Measurements from ENCODE around the genes PTRH1, SPTAN1 and ZDHHC12.

DNA sequence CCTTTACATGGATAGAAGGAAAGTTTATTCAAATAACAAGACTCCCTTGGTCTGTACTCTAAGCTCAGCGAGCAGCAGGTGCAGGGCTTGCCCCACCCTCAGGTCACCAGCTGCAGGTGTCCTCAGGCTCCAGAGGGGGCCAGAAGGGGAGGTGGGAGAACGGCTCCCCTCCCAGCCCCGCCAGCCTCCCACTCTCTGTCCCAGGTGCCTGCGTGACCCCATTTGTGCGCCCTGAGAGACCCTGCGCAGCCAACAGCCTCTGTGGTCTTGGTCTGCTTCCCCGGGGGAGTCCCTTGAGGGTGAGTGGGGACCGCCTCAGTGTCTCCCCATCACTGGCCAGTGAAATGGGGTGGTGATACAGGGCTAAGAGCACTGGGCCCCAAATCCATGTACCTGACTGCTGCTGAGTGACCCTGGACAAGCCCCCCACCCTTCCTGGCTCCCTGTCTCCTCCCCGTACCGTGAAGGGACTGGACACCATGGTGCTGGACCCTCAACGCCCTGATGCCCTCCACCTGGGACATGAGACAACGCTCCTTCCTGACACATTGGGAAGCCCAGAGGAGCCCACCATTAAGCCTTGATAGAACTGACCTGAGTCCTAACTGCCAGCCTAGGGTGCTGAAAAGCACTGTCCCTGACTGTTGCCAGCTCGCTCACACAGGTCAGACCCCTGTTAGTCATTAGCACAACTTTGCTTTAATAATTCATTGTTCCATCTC is 19.0 kb downstream of the NIBAN2 start:
- PRO-cap, 3 experiments, result no peak in any of the 3 experiments

DNA sequence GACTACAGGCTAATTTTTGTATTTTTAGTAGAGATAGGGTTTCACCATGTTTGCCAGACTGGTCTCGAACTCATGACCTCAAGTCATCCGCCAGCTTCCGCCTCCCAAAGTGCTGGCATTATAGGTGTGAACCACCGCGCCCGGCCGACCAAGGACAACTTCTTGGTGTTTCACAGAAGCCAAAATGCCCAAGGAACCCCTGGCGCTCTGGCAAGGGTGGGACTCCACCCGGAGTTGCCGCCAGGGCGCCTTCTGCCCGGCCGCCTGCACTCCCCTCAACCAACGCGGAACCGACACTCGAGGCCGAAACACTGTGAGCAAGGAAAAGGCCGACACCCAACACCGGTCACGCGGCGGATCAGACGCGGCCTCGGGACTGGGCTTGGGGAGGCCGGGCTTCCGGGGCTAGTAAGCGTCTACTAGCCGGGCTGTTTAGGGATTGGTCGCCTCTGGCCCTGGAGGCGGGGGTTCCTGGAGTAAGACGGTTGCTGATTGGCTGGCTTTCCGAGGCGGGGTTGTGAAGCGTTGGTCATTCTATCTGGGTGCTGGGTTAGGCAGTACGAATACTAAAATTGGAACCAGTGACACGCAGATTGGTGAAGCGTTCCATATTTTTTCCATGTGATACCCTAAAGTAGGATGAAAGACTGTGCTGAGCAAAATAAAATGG is 7.6 kb upstream of the CFAP157 start:
- PRO-cap, 3 experiments, result peak in 3 of 3 experiments; most common plus-strand start position 557 of the sequence (in 2); most common minus-strand start position 378 of the sequence (in 3)

DNA sequence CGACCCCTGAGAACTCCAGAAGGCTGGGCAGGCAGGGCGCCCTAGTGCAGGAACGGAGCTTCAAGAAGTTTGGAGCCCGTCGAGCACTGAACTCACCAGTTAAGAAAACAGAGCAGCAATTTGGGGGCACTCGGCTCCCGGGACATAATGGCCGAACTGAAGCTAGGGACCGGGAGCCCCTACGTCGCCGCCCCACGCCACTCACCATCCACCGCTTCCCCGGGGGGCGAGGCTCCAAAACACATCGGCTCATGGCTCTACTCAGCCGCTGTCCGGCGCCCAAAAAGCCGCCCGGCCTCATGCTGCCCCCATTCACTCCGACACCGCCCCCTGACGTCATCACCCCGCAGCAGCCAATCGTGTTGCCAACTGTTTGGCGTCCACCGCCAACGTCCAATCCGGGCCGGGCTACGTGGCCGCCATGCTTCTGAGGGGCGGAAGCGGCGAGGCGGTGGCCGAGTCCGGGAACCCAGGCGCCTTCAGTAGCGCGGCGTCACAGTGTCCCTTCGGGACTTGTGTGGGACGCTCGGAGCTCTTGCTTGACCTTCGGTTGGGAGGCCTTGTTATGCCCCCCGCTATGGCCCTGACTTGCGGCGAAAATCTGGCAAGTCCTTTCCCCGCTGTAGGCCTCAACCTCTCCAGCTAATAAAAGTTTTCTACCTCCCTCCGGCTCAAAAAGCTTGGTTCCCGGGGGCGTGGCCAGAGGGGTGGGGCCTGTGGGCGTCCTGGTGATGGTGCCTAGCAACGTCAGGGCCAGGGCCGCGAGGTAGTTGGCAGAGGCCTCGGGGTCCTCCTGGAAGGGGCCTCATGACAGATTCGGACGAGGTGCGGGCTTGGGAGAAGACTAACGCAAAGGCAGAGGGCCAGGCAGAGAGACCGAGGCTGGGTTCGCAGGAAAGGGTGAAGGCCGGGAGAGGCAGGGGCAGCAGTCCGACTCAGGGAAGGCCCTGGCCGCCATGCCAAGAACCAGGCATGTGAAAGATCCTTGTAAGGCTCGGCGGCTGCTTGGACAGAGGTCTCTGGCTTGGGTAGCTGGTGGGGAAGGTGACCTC is at the start of gene PTRH1:
Gene PTRH1, minus strand, starts transcription at position 325 of the 1,052 bp plus-strand sequence.
- PRO-cap, 3 experiments, result peak in 3 of 3 experiments; most common plus-strand start position 446 of the sequence (in 3); most common minus-strand start position 322 of the sequence (in 3)

DNA sequence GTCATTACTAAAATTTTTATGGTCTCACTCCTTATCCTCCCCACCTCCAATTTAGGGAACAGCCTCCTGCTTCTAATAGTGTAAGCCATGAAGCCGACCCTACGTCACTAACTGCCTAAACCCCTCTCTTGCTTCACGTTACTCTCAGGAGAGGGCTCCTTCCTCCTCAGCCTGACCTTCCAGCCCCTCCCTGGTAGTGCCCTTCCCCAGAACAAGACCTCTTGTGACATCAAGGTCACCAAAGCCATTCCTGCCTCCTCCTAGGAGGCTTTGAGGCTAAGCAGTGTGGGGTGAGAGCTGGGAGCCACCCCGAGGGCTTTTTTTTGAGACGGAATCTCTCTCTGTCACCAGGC is 2.2 kb upstream of the CDK9 start:
- PRO-cap, 3 experiments, result no peak in any of the 3 experiments

DNA sequence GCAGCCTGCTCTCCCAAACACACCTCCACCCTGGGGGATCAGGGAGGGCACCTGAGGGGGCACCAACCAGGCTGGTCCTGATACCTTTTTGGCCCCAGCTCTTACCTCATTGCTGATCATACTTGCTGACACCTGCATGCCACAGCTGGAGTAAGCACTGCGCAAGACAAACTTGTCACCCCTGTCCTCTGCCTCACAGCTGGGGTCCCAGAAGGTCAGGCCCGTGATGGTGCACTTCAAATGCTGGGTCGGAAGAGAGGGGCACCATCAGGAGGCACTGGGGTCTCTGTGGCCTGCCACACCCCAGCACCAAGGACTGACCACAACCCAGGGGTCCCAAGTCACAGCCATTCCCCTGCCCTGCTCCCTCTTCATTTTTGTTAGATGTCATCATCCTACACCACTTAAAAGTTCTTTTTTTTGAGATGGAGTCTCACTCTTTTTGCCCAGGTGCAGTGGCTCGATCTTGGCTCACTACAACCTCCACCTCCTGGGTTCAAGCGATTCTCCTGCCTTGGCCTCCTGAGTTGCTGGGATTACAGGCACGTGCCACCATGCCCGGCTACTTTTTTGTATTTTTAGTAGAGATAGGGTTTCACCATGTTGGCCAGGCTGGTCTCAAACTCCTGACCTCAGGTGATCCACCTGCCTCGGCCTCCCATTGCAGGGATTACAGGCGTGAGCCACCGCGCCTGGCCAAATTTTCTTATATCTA is 17.3 kb downstream of the FPGS start:
- PRO-cap, 3 experiments, result no peak in any of the 3 experiments

DNA sequence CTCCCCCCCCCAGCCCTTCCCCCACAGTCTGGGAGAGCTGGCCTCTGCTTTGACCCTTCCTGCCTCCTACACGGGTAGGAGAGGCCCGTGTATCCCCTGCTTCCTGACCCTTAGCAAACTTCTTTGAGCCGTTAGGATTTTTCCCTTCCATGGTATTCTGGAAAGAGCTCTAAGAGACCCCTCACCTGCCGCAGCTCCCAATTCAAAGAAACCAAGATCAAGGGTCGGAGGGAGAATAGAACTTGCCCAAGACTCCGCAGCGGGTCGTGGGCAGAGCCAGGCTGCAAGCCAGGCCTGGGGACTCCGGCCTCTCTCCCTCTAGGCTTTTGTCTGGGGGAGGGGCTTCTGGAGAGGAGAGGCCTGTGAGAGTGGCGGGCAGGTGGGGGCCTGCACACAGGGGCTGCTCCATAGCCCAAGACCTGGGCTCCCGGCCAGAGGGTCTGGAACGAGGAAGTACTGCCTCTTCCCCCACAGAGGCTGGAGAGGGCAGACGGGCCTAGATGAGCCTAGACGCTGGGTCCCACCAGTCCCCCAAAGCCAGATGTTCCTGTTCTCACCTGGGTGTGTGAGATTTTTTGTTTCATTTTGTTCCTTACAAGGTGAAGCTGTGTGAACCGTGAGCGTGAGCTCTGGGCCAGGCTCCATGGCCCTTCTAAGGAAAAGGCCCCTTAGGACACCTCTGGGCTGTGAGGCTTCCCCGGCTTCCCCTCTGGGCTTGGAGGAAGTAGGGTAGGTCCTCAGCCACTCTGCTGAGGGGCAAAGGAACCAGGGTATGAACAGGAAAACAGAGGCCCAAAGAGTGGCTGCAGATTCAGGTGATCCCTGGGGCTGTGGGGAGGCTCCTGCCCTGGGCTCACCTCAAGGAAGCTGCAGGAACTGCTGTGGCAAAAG is 5.2 kb upstream of the ST6GALNAC6 start:
- PRO-cap, 3 experiments, result peak in 1 of 3 experiments; most common plus-strand start position 473 of the sequence (in 1); most common minus-strand start position 312 of the sequence (in 1)

GRCh38 chr9:127936356-127936797 is 1.3 kb downstream of the DPM2 start:
- PRO-cap, 3 experiments, result no peak in any of the 3 experiments

DNA sequence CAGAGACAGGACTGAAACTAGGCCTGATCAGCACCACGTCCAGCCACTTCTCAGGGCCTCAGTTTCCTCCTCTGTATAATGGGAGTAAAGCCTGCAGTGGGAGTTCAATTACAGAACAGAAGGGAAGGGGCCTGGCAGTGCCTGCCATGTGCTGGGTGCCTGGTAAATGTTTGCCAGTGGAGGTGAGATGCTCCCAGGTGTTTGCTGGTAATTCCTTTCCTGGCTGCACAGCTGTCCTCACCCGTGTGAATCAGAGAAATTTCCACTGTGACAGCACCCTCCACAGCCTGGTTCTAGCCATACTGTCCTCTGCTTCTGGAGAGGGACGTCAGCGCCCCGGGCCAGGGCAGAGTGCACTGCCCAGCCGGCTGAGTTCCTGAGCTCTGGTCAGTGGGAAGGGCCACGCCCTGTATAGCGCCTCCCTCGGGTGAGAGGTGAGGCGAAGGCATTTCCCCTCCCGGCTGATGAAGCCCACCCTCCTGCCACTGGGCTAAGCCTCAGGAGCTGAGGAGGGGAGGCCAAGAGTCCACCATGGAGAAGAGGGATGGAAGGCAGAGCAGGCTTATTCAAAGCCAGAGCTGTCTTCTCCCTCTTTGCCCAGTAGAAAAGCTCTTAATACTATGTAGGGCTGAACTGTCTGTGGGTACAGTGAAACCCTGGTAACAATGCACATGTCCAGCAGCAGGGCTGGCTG is 14.4 kb upstream of the DPM2 start:
- PRO-cap, 3 experiments, result no peak in any of the 3 experiments

DNA sequence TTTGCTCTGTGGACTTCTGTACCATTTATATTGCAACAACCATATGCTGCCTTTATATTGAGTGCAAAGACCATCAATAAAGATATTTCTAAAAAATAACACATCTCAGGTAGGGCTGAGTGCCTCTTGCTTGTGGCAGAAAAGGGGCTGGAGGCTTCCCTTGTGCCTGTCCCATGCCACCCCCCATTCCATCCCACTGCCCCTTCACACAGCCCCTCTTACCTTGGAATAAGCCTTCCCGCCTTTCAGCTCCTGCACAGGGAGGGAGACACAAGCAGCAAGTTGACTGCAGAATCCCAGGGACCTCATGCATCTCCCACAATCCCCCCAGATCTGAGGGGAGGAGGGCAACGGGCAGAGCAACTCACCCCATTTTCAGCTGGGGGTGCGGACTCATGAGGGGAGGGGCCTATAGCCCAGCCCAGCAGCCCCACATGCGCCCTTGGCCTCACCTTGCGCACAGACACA is 15.7 kb upstream of the DPM2 start:
- PRO-cap, 3 experiments, result no peak in any of the 3 experiments

- PRO-cap, 3 experiments, result no peak in any of the 3 experiments
Observed at GRCh38 chr9:128024639-128025058, 42.5 kb downstream of the NAIF1 start.

DNA sequence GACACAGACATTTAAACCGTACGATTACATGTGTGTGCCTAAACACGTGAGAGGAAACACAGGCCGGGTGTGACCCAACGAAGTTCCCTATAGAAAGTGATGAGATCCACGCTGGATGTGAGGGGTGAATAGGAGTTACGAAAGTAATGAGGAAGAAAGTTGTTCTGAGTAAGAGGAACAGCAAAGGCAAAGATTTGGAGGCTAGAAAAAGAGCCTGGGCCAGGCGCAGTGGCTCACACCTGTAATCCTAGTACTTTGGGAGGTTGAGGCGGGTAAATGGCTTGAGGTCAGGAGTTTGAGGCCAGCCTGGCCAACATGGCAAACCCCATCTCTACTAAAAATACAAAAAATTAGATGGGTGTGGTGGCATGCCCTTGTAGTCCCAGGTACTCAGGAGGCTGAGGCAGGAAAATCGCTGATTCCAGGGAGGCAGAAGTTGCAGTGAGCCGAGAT is 13.4 kb downstream of the NAIF1 start:
- PRO-cap, 3 experiments, result no peak in any of the 3 experiments

GRCh38 chr9:128102157-128102533 is 25.4 kb downstream of the PTGES2 start:
- PRO-cap, 3 experiments, result no peak in any of the 3 experiments

DNA sequence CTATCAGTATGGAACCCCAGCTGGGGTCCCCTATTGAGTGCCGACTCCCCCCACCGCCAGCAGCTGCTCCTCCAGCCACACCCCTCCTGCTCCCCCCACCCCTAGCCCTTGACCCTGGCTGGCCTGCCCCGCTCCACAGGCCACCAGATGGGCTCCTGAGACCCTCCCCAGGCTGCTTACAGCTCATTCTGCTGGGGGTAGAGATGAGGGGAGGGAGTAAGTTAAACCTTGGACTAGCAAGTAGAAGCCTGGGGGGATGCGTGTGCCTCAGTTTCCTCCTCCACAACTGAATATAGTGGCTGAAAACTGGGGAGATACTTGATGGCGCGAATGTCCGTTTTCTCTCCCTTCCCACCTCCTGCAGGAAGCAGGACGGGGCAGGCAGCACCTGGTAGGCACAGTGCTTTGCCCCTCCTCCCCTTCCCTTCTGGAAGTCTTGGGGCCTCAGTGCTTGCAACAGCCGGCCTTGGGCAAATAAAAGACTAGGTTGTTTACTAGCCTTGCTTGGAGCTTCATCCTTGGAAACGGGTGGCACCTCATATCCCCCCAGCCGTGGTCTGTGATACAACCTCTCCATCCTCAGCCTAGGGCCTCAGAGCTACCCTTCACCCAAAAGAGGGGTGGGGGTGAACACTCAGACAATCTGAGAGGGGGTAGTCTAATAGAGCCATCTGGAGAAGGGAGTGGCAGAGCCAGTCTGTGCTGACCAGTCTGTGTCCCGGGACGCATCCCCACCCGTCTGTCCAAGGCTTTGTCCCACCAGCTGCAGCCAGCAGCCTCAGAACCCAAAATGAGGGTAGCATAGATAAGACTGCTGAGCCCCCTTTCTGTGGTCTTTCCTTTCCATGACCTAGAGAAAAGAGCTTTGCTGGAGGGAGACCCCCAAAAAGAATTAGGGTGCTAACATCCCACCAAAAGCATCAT is 19.3 kb downstream of the URM1 start:
- PRO-cap, 3 experiments, result no peak in any of the 3 experiments

GRCh38 chr9:128408796-128409296 is 11.8 kb upstream of the CERCAM start:
- PRO-cap, 3 experiments, result no peak in any of the 3 experiments

- PRO-cap, 3 experiments, result peak in 3 of 3 experiments; most common plus-strand start chr9:128552590 (in 3); most common minus-strand start chr9:128553162 (in 2)
Observed at GRCh38 chr9:128552484-128553511, at the start of gene SPTAN1. TSS of gene SPTAN1 (plus strand) at chr9:128552587.

- PRO-cap, 3 experiments, result no peak in any of the 3 experiments
Observed at GRCh38 chr9:128587340-128587783, 35.0 kb downstream of the SPTAN1 start.

- PRO-cap, 3 experiments, result peak in 1 of 3 experiments; most common plus-strand start chr9:128607896 (in 1); most common minus-strand start chr9:128607687 (in 1)
Observed at GRCh38 chr9:128607569-128608432, 48.8 kb downstream of the DYNC2I2 start.

DNA sequence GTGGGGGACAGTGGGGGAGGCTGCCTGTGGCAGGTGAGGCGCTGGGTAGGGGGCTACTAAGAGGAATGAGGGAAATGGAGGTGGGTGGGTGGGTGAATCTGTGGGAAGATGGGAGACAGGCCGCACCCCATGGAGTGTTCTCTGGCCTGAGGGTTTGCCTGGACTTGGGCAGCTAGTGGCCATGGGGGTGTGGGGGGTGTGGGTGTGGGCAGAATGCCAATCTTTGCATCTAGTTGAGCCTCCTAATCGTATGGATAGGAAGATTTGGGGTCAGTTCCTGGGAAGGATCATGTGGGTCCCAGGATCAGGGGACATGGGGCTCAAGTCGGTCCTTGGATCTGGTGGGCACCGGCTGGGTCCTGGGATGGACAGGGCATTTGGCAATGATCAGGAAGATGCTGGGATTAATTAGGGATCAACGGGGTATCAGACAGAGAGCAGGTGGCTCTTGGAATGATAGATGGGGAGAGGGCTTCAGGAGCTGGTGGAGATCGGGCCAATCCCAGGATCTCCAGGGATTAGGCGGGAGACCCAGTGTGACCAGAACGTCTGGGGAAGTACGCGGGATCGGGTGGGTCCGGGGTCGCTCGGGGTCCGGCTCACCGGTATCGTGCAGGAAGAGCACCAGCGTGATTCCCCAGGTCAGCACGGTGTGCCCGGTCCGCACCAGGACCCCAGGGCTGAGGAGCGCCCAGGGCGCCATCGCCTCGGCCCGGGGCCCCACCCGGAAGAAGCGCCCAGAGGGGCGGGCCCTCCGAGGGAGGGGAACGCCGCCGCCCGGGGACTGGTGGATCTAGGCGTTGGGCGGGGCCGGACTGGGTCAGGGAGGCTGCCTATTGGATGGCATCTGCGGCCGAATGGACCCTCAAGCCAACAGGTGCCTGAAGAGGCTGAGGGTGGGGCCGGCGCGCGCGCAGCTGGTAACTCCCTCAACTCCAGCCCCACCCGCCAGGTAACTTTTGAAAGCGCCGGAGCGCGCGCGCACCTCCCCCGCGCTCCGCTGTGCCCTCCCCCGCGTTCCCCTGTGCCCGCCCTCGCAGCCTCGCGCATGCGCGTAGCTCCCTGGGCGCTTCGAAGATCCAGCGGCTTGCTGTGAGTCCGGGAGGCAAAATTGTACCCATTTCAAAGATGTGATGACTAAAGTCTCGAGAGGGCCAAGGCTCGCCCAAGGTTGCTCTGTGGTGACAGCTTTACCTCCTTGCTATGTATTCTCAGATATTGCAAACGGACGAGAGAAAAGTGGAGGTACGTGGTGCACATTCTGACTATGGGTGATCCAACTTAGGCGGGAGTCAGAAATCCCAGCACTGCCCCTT is at the start of gene ZDHHC12:
Gene ZDHHC12, minus strand, starts transcription at position 737 of the 1,316 bp plus-strand sequence.
- PRO-cap, 3 experiments, result peak in 3 of 3 experiments; most common plus-strand start position 1,055 of the sequence (in 1); most common minus-strand start position 732 of the sequence (in 3)

DNA sequence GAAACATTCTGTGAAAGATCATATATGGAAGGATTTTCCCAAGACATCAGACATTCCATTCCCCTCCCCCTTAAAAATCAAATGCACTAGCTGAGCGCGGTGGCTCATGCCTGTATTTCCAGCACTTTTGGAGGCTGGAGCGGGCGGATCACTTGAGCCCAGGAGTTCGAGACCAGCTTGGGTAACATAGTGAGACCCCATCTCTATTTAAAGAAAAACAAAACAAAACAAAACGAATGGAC is 1.0 kb downstream of the ZER1 start:
- PRO-cap, 3 experiments, result no peak in any of the 3 experiments

- PRO-cap, 3 experiments, result no peak in any of the 3 experiments
Observed at GRCh38 chr9:128781024-128781499, 6.0 kb upstream of the TBC1D13 start.